AG04449 (cell line): ENCODE data around the genes RTCB and MCM5.

- RRBS, result 1% methylated on average over 9 of the region's 51 CpGs
Measured at GRCh38 chr22:32411318-32412387, at the start of gene RTCB. RTCB (minus strand) TSS chr22:32412247.

DNA sequence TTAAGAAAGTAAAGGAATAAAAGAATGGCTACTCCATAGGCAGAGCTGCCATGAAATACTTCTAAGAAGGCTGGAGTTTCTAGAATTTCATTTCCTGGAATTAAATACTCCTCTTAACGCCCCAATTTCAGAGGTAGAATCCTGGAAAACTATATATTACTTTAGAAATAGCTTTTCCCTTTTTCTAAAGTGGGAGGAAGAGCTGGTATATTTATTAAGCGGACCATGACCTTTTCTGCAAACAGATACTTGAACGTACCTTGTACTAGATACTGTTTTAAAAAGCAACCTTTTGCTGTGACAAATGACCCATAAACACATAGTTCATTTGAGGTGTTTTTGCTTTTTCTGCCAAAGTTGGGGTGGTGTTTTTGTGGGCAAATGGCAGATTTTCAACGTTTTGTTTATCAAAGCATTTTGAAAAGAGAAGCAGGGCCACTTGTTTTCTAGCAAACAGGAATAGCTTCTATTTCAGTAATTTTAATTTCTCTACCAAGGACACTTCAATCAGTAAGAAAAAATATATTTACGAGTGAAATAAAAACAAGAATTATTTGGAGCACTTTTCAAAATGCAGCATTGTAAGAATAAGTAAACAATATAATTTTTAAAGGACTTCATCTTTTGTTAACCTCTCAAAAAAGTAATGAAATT, 2.2 kb downstream of the FBXO7 start:
- RRBS, result no CpG with 5 or more reads among the region's 5 CpGs

GRCh38 chr22:32478862-32479335, 4.3 kb downstream of the FBXO7 start:
- RRBS, result no CpG with 5 or more reads among the region's 3 CpGs

DNA sequence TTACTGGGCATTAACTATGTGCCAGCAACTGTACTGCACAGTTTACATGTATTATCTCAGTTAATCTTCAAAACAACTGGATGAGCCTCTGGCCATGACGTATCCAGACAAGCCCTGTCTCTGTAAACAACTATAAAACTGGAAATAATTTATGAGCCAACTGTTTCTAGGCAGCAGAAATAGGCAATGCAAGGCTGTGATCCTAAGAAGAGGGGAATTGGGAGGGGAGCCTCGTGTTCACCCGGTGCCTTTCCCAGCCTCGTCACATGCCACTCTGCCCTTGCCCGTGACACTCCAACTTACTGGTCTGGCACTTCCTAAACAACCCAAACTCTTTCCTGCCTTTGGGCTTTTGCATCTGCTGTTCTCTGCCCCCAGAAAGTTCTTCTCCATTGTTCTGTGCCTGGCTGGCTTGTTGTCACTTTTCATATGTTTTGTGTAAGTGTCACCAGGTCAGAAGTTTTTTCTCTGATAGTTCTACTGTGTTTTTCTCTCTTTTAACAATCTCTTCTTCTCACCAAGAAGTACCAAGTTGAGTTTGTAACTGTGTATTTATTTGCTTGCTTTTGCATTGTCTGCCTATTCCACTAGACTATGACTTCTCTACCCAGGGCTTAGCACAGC, 83.0 kb downstream of the FBXO7 start:
- RRBS, result no CpG with 5 or more reads among the region's 5 CpGs

GRCh38 chr22:32621820-32622415, 147.3 kb downstream of the FBXO7 start:
- RRBS, result no CpG with 5 or more reads among the region's 8 CpGs

DNA sequence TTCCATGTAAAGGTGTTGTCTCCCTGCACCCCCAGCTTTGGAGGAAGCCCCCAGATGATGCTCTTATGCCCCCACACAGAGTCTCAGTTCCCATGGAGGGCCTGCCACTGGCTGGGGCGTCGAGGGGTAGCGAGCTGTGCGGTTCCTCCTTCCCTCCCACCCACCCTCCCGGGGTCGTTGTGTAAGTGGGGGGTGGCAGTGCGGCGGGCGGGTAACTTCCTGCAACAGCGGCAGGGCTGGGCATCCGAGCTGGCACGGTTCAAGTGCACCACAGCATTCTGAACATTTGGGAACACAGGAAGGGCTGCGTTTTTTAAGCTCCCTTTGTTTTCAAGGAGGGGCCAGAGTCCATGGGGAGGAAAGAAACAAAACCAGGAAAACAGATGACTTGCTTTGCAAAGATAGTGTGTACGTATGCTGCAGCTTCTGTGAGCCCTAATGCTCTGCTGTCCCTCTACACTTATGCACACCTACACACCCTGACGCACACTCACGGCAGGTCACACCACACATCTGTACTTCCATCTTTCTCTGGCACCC, 152.4 kb downstream of the FBXO7 start:
- RRBS, result no CpG with 5 or more reads among the region's 16 CpGs

GRCh38 chr22:32744958-32745780, 56.3 kb upstream of the TIMP3 start:
- RRBS, result no CpG with 5 or more reads among the region's 15 CpGs

- RRBS, result no CpG with 5 or more reads among the region's 8 CpGs
Measured at GRCh38 chr22:32857889-32858456, 56.5 kb downstream of the TIMP3 start.

- RRBS, result no CpG with 5 or more reads among the region's 9 CpGs
Measured at GRCh38 chr22:32986867-32987843, 71.0 kb downstream of the SYN3 start.

- RRBS, result no CpG with 5 or more reads among the region's 9 CpGs
Measured at GRCh38 chr22:33381779-33382513, 323.8 kb upstream of the SYN3 start.

DNA sequence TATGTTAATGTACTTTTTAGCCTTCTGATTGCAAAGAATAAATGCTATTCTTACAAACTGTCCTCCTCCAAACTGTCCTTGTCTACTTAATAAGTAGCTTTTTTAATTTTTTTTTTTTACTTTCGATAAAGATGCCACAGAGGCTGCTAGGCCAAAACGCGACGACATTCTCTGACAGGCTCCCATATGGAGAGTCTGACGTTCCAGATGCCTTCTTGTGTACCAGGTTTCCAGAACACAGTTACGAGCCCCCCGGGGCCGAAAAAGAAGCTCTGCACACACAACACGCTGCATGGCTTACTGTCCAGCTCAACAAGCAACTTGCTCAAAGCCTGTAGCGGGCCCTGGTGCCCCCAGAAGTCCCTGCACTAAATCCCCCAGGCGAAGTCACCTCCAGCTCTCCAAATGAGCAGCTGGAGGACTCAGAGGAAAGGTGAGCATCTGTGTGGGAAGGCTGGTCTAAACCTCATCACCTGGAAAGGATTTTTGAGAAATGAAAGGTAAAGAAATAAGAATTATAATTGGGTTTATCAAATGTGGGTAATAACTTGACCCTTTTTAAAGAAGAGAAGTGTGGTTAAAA, 39.2 kb downstream of the LARGE1 start:
- RRBS, result no CpG with 5 or more reads among the region's 11 CpGs

GRCh38 chr22:34627128-34627587, 438.8 kb upstream of the ISX start:
- RRBS, result no CpG with 5 or more reads among the region's 3 CpGs

DNA sequence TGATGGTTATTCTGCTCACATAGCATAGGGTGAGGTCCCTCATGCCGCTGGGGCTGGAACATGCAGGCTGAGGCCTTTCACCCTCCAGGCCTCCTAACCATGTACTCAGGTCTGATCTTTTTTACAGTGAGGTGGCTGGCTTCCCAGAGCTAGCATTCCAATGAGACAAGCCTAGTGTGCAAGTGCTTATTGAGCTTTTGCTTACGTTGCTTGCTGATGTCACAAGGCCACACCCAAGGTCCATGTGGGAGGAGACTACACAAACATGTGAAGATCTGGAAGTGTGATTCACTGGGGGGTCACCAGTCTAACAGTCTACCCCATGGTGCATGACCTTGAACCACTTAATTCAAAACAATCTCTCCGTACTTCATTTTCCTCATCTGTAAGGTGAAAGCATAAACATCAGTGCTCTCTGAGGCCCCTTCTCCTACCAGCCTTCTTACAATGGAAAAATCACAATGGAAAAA, 34.0 kb downstream of the ISX start:
- RRBS, result no CpG with 5 or more reads among the region's 3 CpGs

DNA sequence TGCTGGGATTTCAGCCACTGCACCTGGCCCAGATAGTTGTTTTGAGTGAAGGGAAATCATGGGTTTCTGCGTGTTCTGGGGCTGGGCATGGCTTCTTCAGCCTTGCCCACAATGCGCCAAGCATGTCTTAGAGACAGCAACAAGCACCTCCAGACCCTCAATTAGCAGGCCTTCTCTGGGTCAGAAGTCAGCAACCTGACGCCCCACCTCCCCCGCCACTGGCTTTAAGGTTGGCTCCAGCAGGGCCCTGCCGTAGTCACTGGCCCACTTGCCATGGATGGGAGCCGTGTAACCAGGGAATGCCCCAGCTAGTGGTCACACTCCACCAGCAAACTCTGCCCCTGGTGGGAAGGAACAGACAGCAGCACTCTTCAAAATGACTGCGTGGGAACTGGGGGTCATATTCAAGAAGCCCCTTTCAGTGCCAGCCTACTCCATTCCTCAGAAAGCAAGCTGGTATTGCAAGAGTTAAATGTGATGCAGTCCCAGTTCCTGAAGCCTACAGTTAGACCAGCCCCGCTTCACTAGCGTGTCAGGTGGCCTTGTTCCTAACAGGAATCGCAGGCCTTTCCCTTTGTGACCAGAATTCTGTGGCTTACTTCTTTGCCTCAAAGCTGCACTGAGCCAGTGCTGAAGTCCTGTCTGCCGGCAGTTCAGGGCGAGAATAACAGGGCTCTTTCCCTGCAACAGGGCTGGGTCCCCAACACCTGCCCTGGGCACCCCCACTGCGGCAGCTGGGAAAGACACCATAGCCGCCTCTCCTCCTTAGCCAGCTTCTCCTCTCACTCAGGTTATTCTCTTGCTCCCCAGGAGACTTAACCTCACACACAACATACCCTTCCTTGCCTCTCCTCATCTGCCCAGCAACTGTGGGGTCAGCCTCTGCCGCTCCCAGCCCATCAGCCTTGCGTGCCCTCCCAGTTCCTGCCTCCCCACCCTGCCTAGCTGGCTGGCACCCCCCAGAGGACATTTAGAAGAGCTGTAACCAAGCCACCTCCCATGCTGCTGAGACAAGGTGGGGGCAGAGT, 37.8 kb downstream of the TOM1 start:
- RRBS, result no CpG with 5 or more reads among the region's 16 CpGs

- RRBS, result 1% methylated on average over 13 of the region's 49 CpGs
Measured at GRCh38 chr22:35399759-35400355, at the start of gene MCM5. MCM5 (plus strand) TSS chr22:35400140.

DNA sequence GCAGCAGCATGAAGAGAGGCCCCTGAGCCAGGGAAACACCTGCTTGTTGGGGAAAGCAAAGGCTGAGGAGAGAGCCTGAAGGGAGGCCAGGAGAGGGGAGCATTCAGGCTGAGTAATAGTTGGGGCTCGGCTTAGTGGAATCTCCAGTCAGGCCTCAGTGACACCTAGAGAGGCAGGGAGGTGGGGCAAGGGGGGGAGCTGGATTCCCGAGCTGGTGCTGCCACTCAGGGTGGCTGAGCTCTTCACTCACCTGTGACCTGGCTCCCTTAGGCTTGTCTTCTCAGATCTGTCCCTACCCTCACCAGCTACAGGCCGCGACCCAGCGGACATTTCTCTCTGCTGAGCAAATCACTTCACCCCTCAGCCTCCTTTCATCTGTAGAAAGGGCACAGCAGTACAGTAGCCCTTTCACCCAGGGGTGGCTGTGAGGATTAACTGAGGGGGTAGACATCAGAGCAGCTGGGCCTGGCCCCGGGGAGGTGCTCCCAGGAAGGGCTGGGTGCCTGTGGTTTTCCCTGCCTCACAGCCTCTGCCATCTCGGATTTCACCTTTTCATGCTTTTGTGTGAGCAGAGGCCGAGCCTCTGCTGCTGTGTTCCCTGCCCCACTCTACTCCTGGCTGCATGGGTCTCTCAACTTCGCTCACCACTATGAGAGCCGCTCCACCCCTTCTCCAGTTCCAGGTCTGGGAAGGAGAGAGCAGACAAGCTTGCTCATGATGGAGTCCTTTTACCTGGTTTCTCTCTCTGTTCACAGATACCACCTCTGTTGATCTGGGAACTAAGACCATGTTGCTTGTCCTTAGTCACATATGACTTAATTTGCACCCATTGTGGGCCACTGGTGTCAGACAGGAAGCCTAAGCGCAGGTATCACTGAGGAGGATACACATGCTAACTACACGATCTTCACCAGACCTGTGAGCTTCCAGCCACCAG, 26.6 kb downstream of the MCM5 start:
- RRBS, result no CpG with 5 or more reads among the region's 12 CpGs

- RRBS, result no CpG with 5 or more reads among the region's 11 CpGs
Measured at GRCh38 chr22:35587298-35588146, 29.6 kb downstream of the MB start.

DNA sequence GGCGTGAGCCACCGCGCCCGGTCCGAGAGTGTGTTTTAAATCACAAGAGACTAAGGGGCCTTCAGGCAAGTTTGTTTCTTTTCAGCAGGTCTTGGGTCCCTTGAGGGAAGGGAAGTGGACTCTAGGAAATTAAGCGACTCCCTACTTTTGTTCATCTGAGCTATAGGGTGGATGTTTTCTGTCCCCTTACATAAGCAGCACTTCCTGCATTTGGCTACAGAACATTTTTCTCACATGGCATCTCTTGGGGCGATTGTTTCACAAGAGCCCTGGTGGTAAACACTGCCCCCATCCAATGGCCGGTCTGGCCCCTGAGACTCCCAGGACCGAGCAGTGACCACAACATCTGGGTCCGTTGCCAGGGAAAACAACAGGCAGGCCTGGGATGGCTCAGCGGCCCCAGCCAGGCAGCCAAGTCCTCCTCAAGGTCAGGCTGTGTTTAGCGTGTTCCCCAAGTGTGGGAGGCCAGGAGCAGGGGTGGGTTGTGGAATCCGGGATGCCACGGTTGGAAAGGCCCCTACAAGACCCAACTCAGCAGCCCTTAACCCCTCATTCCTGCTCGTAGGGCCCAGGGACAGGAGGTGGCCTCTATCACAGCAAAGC, 1.6 kb upstream of the APOL6 start:
- RRBS, result no CpG with 5 or more reads among the region's 15 CpGs

- RRBS, result no CpG with 5 or more reads among the region's 2 CpGs
Measured at GRCh38 chr22:35684551-35684874, 33.2 kb upstream of the APOL5 start.

- RRBS, result no CpG with 5 or more reads among the region's 14 CpGs
Measured at GRCh38 chr22:35839770-35840850, 122.4 kb downstream of the APOL5 start.